ENCODE measurements around a stretch of chr20.

- RRBS, result no CpG with 5 or more reads among the region's 8 CpGs
Measured at GRCh38 chr20:40781387-40781829, 92.4 kb upstream of the MAFB start.

DNA sequence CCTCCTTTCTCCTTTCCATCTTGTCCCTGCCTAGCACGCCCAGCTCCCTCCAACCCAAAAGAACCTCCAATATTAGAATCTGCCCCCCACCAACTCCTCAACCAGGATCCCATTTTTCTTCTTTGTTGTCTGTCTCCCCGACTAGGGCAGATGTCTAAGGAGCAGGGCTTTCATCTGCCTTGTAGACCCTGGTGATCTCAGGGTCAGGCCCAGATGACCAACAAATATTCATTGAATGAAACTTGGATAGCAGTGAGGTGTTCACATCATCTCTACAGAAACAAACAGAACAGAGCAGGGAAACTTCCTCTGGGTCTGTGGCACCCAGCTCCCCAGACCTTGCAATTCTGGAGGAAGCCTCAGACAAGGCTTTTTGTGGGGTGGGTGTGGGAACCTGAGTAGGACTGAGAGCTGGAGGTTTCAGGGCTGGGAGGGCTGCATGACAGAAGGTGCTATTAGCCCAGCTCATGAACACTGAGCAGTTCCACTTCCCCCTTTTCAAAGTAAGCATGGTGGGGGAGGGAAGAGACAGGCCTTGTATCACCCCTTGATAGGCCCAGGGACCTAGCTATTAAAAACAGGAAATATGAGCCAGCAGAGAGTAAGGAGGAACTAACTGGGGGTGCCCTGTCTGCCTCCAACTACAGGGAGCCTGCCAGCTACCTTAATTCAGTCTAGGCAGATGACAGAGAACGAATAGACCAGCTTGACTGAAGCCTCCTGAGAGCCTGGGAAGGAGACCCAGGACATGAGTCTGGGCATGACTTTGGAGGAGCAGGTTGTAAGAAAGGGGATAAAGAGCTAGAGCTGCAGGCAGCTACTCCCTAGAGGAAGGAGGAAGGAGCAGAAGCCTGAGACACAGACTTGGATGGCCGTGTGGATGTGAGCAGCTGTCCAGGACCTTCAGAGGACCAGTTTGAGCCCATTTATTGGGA is 37.2 kb upstream of the TOP1 start:
- RRBS, result no CpG with 5 or more reads among the region's 4 CpGs

DNA sequence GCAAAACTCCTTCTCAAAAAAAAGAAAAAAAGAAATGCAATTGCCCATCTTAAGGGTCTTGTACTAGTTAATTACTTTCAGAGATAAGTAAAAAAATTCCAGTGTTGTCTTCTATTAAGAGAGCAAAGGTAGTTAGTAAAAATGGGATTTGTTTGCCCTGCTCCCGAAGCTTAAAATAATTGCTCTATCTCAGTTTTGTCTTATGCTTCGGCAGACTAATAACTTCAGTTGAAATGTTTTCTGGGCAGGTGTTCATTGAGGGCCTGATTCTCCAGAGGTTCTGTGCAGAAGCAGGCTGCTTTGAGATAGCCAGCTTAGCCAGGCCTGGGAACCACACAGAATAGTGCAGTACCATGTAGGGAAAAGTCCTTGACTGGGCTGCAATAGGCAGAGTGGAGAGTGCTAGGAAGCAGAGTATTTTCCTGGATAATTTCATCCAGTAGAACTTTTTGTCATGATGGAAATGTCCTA is 15.7 kb downstream of the TOP1 start:
- RRBS, result no CpG with 5 or more reads among the region's 2 CpGs

DNA sequence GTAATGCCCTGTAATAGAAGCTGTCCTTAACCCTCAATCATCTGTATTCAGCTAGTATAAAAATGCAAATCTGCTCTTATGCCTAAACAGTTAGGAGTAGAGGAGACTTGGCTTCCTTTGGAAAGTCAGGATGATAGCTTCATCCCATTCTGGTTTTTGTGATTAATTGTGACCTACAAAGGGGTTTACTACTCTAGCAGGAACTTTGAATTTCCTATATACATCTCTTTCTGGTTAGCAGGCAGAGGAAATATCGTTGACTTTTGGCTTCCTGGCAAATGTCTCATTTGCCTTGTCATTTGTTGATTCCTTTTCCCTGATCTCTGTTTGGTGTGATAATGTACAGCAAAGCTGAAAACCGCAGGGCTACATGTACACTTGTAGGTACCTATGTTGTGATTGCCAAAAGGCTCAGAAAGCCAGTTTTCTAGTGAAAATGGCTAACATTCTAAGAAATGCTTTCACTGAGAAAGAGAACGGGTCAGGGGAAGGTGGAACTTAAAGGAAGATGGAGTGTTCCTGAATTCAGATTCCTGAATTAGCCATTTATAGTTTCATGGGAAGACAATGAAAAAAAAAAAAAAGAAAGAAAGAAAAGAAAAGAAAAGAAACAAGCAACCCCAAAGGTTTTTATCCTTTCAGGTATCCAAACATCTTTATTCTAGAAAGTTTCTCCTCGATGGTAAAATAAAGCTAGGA is 44.3 kb downstream of the TOP1 start:
- RRBS, result no CpG with 5 or more reads among the region's 4 CpGs

DNA sequence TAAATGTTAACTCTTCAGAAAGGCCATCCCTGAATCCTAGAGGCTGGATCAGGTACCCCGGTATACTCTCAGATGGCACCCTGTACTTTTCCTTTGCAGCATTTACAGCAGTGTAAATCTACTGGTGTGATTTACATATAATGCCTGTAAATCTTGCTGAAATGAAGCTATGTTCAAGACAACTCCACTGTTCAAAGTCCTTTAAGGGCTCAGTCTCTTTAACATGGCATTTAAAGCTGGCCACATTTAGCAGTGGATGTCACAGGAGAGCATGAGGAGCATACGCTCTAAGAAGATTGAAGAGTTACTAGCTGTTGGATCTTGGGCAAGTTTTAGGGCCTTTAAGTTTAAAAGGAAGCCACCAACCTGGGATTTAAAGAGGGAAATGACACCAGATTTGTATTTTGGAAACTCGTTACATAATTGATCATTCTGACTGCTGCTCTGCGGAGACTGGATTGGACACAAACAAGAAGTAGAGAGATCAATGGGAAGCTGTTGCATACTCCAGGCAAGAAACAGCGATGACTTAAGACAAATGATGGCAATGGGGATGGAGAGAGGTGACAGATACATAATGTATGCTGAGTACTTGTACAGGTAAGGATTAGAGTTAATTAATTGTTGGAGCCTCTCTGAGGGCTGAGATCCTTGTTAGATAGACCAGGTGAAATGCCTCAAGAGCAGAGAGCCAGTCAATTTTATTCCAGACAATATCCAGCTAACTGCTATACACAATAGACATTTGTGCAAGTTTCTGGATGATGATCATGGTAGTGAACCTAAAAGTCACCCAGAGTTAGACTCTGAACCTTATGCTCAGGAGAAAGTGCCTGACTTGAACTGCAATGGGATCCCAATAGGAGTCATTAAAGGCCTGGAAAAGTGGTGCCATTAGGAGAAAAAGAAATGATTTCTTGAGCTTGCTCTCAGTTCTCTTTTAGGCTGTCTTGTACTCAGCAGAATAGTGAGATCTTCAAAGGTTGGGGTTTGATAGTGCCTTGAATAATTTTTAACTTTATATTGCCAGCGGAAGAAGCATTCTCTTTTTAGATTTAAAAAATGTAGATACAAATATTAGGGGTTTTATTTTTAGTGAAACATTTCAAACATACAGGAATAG is 33.1 kb upstream of the PLCG1 start:
- RRBS, result no CpG with 5 or more reads among the region's 6 CpGs

DNA sequence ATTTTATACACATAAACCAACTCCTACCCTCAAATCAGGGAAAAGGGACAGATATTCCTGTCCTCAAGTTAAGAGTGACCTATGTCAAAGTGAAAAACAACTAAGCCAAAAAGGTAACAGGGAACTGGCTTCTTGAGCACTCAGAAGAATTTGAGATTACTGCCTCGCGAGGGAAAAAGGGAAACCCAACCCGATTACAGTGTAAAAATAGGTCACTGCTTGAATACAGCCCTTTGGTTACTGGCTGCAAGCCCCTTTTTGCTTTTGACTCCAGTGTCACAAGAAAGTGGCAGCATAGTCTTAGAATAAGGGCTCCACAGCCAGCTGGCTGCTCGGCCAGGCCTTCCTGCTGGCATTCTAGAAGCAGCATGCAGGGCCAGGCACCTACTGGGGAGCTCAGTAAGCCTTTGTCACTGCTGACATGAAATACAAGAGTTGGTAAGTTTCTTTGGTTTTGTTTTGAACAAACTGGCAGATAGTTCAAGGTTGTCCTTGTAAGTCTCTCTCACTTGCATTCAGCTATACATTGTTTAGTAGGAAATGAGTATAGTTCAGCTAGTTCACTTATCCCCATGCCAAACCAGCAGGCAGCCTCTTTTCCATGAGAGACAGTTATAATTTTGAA is 83.0 kb downstream of the ZHX3 start:
- RRBS, result no CpG with 5 or more reads among the region's 4 CpGs

- RRBS, result no CpG with 5 or more reads among the region's 6 CpGs
Measured at GRCh38 chr20:41420698-41421555, 54.3 kb upstream of the EMILIN3 start.

DNA sequence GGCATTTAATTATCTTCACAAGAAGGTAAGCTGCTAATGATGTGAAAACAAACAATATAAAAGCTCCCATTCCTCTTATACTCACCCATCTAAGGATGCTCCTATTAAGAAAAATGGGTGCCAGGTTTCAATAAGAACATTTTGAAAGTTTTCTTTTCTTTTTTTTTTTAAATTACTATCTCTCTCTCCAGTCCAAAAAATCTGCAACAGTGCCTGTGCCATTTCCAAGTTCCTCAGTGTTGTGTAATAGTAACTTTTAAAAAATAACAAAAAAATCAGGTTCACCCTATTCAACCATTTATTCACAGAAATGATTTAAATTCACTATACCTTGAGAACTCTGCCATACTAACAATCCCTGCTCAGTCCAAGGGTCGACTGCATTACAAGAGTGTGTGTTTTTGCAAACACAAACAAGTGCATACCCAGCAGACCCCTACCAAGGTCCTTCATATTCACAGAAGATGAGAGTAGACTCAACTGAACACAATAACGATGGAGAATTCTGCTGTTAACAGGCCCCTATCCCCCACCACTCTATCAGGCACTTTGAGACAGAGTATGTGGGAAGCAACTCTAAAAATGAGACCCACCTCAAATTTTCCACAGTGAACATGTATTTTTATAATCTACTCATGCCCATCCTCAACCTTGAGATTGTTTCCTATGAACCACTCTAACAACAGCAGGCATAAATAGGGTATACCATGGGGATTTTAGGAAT is 60.8 kb downstream of the CHD6 start:
- RRBS, result no CpG with 5 or more reads among the region's 2 CpGs

GRCh38 chr20:43062271-43062658 is 127.4 kb downstream of the PTPRT start:
- RRBS, result no CpG with 5 or more reads among the region's 5 CpGs

- RRBS, result 60% methylated on average over 2 of the region's 13 CpGs
Measured at GRCh38 chr20:43457135-43457333, 662 bp upstream of the SRSF6 start.

- RRBS, result no CpG with 5 or more reads among the region's 9 CpGs
Measured at GRCh38 chr20:43464036-43464724, 6.5 kb downstream of the SRSF6 start.

- RRBS, result no CpG with 5 or more reads among the region's 7 CpGs
Measured at GRCh38 chr20:43863936-43864397, 50.7 kb upstream of the TOX2 start.

DNA sequence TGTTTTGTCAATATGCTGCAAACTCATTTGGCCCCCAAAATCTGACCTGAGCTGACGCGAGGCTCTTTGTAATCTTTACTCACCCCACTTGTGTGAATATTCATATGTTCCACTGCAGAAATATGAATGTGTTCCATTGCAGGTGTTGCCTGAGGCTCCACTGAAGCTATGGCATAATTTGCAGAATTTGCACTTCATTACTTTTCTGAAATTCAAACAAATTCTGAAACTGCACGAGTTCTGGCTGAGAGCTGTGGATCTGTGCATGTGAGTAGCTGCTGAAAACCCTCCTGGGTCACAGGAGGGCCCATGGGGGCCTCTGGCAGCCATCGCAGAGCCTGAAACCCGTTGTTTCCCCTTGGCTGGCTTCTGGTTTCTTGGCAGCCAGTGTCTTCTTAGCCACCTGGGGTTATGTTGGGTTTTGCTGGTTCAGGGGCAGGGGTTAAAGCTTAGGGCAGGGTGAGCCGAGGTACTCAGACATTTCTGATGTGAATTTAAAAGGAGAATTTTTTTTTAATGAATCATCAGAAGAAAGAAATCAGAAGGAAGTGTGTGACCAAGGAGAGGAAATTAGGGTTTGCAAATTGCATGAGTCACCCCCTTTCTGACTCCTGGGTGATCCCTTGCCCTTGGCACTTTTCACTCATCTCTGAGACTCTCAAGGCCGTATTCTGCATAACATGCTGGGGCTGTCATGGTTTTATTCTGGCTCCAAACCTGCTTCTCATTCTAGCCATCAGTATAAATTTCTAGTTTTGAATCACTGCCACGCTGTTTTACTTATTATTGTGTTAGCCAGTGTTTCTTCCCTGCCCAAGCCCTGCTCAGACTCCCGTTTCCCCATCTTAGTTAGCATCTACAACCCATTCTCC is 40.6 kb downstream of the TOX2 start:
- RRBS, result no CpG with 5 or more reads among the region's 9 CpGs

DNA sequence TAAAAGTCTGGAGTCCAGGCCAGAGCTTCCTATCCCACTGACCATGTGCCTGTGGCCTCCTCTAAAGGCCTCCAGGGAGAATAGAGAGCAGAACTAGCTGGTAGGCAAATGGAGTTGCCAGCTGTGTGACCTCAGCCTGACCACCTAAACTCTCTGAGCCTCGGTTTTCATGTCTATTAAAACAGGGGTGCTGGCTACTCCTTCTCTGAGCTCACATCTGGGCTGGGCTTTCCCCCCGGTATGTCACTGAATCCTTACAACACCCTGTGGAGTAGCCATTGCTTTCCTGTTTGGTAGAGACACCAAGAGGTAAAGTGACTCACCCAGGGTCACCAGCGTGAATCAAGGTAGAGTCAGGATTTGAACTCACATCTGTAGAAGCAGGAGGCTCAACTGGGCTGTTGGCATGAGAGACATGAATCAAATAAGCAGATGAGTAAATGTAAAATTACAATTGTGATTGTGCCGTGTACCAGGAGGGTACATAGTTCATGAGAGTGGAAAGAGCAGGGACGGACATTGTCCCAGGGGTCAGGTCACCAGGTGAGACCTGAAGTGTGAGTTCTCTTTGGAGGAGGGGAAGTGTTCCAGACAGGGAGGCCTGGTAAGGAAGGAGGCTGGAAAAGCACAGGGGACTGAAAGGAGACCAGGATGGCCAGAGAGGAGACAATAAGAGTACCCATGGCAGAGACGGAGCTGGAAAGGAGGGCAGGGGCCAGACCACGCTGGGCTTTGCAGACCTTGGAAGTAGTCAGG is 132.0 kb downstream of the JPH2 start:
- RRBS, result no CpG with 5 or more reads among the region's 7 CpGs

DNA sequence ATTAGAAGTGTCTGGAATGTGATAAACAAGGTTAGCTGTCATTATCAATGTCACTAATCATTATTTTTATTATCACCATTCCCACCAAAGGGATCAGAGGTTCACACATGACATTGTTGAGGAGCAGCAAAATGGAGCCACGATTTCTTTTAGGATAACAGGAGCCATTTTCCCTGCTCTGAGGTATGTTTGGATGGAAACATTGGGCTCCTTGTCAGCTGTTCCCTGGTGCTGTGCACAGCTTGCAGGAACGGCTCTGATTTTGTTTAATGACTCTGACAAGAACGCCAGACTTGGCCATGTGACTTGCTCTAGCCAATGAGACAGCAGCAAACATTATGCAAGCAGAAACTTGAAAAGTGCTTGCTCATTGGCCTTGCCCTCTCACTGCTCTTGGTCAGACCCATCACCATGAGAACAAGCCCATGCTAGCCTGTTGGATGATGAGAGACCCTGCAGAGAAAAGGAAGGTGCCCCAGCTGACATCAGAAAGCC is 97.1 kb downstream of the JPH2 start:
- RRBS, result no CpG with 5 or more reads among the region's 3 CpGs

DNA sequence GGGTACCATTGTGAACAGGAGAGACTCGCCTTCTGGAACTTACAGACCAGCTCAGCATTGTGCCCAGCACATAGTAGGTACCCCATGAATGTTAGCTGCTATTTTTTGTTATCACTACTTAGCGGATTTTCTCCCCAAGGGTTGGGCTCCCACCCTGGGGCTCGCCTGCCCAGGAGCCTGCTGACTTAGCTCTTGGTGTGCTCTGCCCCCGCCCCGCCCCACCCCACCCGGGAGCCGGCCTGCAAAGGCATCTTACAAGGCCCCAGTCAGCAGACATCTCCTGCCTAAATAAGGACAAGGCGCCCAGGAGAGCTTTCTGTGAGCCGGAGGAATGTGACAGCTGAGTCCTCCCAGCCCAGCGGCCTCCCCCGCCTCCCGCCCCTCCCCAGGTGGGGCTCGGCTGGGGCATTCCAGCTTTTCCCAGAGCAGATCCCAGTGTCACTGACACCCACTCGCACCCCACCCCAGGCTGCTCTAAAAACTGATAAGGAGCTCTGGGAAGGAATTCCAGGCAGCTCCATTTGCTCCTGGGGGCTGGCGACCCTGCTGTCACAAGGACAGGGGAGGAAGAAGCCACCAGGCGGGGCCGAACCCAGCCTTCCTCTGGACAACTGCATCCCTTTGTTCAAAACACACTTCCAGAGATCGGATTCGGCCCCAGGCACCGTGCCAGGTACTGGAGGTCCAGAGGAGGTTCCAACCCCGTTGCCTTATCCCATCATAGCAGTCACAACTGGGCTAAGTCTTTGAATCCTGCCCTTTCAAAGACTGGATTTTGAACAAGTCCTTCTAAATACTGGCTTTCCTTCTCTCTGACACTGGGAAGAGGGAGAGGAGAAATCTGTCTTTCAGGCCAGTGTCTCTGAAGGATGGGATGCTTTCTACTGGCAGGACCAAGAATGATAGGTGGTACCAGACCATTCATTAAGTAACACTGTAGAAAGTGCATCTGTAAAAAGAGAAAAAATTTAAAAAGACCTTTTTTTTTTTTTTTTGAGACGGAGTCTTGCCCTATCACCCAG is 49.6 kb downstream of the JPH2 start:
- RRBS, result 7% methylated on average over 3 of the region's 22 CpGs

DNA sequence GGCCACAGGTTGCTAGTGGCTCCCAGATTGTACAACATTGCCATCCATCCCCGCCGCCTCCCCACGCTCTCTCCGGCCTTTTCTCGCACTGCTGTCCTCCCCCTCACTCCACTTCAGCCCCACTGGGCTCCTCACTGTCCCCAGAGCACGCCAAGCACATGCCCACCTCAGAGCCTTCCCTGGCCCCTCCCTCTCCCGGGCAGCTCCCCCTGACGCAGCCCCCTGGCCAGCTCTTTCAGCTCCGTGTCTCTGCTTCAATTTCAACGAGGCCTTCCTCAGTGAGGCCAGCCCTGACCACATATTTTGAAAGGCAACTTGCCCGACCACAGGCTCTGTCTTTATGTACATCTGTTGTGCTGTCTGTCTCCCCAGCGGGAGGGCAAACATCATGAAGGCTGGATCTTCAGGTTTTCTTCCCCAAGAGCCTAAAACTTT is 44.6 kb downstream of the JPH2 start:
- RRBS, result no CpG with 5 or more reads among the region's 12 CpGs

GRCh38 chr20:44151613-44152235 is 35.3 kb downstream of the JPH2 start:
- RRBS, result no CpG with 5 or more reads among the region's 13 CpGs

DNA sequence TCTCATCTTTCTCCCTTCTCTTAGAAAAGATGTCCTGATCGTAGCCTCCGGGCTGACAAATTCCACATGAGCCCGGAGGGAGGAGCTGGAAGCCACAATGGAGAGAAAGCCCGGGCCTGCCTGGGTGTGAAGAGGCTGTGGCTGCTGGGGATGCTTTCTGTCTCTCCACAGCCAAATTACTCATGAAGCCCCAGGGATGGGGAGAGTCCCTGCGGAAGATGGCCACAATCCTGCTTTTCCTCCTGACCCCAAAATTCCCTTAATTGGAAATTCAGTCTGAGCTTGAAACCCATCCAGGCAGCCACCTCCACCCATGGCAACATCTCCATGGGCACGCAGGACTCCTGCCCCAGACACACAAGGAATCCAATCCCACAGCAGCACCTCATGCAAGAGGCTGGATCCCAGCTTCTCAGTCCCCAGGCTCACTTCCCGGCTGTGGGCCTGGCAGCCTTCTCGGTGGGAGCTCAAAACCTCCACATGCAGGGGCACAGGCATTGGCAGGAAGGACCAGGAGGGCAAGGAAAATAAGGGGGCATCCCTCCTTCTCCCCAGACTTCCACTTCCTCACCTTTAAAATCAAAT is 32.4 kb downstream of the JPH2 start:
- RRBS, result 43% methylated on average over 1 of the region's 8 CpGs

- RRBS, result no CpG with 5 or more reads among the region's 1 CpG
Measured at GRCh38 chr20:44169051-44169250, 18.0 kb downstream of the JPH2 start.